Fibroblast of villous mesenchyme (primary cell): ENCODE data around the gene FAT4.

DNA sequence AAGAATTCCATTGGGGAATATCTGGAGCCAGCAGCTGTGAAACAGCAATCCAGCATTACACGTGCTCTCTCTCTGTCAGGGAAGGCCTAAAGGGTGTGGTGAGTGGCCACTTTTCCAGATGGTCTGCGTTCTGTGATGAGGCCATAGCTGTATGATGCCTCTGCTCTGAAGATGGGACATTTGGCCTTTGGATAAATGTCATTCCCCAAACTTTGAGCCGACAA, 633.7 kb downstream of the SPRY1 start:
- CAGE, long polyA plus RNA: no peak

- CAGE, long polyA plus RNA: no peak
Observed at GRCh38 chr4:124670340-124670969, 42.1 kb downstream of the ANKRD50 start.

- CAGE, long polyA plus RNA: no peak
Observed at GRCh38 chr4:124686333-124686590, 26.3 kb downstream of the ANKRD50 start.

DNA sequence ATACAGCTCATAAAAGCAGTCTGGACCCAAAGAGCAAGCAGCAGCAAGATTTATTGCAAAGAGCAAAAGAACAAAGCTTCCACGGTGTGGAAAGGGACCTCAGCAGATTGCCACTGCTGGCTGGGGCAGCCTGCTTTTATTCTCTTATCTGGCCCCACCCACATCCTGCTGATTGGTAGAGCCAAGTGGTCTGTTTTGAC, 85.7 kb upstream of the FAT4 start:
- CAGE, long polyA plus RNA: no peak

GRCh38 chr4:125314526-125315517, at the start of gene FAT4:
TSS of gene FAT4 (plus strand) at chr4:125314955.
- CAGE, long polyA plus RNA: no peak

DNA sequence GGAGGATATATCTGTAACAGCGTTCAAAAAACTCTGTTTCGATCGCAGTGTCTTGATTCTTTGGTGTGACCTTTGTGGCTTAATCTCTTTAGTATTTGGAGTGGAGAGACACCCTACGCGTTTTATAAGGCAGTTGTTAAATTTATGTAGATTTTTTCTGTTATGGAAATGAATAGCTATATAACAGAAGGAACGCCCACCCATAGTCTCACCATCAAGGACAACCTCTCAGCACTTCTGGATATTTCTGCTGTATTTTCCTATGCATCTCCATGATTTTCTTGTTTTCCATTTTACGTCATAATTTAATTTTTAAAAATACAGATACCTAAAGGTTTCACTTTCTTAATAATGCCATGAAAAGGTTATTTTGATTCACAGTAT, 705 bp downstream of the INTU start:
- CAGE, long polyA plus RNA: no peak

DNA sequence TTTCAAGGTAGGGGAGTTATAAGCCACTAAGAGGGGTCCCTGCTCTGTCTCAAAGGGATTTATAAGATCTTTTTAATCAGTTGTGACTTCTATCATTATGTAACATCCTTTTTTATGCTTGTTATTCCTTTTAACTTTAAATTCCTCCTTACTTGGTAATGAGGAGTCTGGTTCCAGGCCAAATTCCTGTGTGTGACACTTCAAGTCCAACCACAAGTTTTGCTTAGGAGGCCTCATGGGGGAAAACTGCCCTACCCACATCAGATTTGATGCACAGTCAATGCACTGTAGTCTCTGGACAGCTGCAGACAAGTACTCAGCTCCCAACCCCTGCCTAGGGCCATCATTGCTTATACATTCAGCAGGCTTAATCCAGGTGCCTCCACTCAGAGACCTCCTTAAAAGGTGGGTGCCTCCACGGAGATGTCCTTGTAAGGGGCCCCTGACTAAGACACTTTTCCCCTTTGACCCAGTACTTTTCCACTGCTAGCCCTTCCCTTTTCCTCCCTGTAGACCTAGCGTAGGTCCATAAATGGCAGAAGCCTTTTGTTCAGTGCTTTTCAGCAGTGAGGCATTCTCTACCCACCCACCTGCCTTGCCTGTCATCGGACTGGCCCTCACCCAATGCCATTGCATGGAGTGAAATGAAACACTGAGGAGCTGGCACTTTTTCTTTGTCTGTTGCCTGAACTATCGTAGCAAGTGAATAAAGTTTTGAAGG, 23.9 kb upstream of the PLK4 start:
- CAGE, long polyA plus RNA: no peak

- CAGE, long polyA plus RNA: no peak
Observed at GRCh38 chr4:127963651-127964384, 1.2 kb downstream of the MFSD8 start.

- CAGE, long polyA plus RNA: no peak
Observed at GRCh38 chr4:128287880-128288678, 466 bp upstream of the PGRMC2 start.

DNA sequence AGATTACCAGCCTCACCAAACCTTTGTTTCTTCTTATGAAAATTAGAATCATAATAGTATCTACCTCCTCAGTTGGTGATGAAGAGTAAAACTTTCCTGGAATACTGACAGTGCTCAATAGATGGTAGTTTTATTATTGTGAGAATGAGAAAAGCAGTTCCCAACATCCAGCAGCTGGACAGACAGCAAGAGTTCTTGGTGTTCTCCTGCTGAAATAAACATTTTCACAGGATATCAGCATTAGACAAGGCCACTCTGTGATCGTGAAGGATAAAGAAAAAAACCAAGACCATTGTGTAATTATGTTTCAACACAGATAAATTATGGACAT, 136.7 kb upstream of the PGRMC2 start:
- CAGE, long polyA plus RNA: no peak

GRCh38 chr4:128461359-128461908, 173.8 kb upstream of the PGRMC2 start:
- CAGE, long polyA plus RNA: no peak

- CAGE, long polyA plus RNA: no peak
Observed at GRCh38 chr4:128642891-128643249, 166.6 kb upstream of the JADE1 start.

GRCh38 chr4:128757539-128758124, 51.9 kb upstream of the JADE1 start:
- CAGE, long polyA plus RNA: no peak

DNA sequence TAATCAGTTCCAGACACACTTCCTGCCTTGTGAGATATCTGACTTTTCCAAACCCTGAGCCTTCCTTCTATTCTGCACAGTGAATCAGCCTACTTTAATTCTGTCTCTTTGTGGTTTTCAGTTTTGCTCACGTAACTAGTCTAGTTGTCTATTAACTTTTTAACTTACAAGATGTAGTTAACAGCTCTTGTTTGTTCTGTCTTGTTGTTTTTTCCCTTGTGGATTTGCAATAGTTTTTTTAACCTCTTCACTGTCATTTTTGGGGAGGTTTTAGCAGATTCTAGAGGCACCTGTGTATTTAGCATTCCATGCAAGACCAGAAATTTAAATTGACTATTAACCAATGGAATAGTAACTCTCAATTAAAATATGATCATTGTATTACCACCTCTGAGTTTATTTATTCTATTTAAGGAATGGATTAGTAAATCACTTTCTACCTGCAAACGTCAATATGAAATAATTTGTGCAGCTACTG, 948.0 kb downstream of the C4orf33 start:
- CAGE, long polyA plus RNA: no peak

DNA sequence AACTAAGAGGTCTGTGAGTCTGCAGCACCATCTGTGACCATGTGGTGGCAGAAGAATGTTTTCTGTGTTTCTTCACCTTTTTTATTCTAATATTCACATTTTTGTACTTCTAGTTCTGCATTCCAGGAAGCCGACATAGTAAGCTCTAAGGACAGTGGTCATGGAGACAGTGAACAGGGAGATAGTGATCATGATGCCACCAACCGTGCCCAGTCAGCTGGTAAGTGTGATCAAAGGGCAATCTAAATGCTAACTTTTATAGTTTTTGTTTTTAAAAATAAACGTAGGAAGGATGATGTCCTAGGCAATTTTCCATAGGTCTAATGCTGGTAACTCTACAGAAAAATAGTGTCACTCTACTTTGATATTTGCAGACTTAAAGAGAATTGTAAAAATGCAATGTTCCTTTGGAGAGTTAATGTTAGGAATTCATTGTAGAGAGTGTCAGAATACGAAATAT, 5.7 kb downstream of the PCDH10 start:
- CAGE, long polyA plus RNA: no peak

GRCh38 chr4:137811164-137811549, 278.9 kb upstream of the PCDH18 start:
- CAGE, long polyA plus RNA: no peak

DNA sequence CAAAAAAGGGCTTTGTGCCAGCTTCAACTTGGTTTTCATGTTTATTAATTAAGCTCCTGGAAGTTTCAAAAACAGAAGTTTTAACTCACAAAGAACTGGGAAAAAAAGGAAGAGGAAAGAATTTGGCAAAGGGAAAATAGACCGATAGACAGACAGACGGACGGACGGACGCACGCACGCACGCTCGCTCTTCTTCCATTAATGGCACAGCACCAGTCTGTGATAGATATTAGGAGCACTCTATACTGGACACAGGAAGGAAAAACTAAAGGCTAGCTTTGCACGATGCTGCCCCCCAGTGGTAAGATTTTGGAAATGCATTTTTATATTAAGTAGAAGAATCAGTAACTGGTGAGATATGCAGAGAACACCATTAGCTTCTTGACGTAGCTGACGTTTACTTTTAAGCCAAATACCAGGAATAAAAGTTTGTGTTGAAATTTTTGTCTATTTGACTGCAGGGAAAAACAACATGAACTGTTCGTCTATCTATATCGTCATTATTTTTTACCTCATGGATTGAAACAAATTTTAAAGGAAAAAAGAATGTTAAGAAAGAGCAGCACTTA, 151.7 kb downstream of the SLC7A11 start:
- CAGE, long polyA plus RNA: no peak

GRCh38 chr4:138181530-138181884, 60.6 kb downstream of the SLC7A11 start:
- CAGE, long polyA plus RNA: no peak

DNA sequence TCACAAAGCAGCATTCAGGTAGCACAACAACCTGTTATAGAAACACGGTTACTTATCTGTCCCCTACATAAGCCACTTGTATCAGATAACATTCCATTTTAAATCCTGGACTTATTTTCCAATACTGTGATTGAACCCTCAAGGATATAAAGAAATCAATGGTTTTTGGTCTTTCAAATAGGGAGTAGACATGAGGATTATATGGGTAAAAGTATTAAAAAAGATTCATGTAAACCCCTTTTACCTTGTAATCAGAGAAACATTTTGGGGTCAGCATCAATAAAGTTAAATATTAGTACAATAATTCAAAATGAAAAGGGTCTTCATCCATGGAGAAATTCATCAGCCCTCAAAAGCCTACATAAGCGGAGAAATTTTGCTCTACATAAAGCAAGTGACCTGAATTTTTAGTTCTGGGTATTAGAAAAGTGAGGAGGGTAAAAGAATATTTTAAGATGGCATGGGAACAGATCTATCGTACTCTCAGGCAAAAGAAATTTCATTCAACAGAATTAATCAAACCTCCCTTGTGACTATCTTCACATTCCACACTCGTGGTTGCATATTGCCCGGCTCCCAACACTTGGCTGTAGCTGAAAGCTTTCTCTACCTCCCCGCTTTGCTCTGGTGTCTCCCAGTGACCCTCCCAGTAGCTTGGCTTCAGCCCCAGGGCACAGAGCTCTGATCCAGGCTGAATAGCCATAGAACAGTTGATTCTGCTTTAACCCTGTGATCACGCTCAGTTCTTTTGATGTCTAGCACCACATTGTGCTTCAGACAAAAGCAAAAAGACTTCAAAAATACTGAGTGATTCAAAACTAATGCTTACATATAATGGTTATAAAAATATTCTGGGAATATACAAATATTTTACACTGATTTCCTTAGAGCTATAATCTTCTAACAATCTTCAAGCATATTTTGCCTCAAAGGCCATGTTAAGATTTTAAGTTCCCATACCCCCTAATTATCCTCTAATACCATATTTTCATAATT, 24.7 kb downstream of the SLC7A11 start:
- CAGE, long polyA plus RNA: no peak

- CAGE, long polyA plus RNA: no peak
Observed at GRCh38 chr4:138918950-138919581, 96.5 kb upstream of the NOCT start.